SK-N-SH (cell line): ENCODE measurements around the genes RFC2 and CCL24.

DNA sequence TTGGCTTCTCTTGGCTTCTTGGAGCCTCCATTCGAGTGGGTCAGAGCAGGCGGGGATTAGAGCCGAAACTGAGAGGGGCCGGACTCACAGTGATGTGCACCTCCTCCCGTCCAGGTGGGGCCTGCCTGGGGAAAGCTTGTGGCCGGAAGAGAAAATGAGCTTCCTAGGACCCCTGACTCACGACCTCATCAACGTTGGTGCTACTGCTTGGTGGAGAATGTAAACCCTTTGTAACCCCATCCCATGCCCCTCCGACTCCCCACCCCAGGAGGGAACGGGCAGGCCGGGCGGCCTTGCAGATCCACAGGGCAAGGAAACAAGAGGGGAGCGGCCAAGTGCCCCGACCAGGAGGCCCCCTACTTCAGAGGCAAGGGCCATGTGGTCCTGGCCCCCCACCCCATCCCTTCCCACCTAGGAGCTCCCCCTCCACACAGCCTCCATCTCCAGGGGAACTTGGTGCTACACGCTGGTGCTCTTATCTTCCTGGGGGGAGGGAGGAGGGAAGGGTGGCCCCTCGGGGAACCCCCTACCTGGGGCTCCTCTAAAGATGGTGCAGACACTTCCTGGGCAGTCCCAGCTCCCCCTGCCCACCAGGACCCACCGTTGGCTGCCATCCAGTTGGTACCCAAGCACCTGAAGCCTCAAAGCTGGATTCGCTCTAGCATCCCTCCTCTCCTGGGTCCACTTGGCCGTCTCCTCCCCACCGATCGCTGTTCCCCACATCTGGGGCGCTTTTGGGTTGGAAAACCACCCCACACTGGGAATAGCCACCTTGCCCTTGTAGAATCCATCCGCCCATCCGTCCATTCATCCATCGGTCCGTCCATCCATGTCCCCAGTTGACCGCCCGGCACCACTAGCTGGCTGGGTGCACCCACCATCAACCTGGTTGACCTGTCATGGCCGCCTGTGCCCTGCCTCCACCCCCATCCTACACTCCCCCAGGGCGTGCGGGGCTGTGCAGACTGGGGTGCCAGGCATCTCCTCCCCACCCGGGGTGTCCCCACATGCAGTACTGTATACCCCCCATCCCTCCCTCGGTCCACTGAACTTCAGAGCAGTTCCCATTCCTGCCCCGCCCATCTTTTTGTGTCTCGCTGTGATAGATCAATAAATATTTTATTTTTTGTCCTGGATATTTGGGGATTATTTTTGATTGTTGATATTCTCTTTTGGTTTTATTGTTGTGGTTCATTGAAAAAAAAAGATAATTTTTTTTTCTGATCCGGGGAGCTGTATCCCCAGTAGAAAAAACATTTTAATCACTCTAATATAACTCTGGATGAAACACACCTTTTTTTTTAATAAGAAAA, 14.6 kb upstream of the LIMK1 start:
- RRBS: 92% methylated on average over 3 of the region's 36 CpGs
CAGE:
- cytosol, long polyA plus RNA: no peak
- long polyA plus RNA: no peak
- nucleus, long polyA plus RNA: no peak

GRCh38 chr7:74134104-74134361, 40.1 kb upstream of the EIF4H start:
- RRBS: no CpG with 5 or more reads among the region's 5 CpGs
CAGE:
- cytosol, long polyA plus RNA: no peak
- long polyA plus RNA: no peak
- nucleus, long polyA plus RNA: no peak

DNA sequence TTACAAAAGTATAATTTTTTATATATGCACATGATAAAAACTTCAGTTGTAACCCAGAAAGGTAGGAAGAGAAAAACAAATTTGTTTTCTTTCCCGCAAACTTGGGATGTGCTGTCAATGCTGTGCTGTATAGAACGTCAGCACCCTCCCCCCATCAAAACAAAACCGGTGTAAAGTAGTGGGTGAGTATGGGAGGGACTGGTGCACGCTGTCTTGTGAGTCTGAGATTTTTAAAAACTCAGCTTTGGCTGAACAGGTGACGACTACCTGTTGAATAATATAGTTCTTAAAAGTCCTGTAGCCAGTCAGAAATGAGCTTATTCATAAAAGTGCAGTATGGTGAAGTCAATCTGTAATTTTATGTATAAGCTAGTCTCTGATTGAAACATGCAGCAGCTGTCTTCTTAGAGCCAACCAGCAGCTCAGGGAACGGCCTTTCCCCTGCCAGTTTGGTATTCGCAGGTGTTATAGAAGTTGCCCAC, 16.8 kb downstream of the EIF4H start:
- RRBS: no CpG with 5 or more reads among the region's 7 CpGs
CAGE:
- cytosol, long polyA plus RNA: no peak
- long polyA plus RNA: no peak
- nucleus, long polyA plus RNA: no peak

DNA sequence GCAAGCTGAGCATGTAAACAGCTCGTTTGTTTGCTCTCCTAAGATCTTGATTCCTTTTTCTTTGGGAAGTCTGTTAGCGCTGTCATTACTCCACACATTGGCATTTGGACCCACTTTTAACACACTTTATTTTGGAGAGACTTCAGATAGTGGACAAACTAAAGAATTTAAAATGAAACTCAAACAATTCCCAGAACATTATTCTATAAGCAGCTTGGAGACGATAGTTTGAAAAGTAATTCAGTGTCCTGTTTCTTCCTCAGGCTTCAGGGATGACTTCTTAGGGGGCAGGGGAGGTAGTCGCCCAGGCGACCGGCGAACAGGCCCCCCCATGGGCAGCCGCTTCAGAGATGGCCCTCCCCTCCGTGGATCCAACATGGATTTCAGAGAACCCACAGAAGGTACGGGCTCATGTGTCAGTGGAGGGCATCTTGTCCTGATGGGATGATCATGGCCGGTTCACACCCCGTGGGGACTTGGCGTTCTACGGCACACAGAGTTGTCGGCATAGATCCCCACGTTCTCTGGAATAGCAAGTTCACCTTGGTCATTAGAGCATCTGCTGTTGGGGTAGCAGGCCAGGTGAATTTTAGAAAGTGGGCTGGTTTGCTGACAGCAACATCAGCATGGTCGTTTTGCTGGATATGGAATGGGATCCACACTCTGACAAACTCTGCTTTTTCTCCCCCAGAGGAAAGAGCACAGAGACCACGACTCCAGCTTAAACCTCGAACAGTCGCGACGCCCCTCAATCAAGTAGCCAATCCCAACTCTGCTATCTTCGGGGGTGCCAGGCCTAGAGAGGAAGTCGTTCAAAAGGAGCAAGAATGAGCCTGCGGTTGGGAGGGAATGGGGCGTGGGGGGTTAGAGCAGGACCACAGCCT, 15.1 kb upstream of the LAT2 start:
- RRBS: no CpG with 5 or more reads among the region's 26 CpGs
CAGE:
- cytosol, long polyA plus RNA: no peak
- long polyA plus RNA: no peak
- nucleus, long polyA plus RNA: no peak

GRCh38 chr7:74224246-74225026, 14.6 kb downstream of the LAT2 start:
- RRBS: 91% methylated on average over 5 of the region's 25 CpGs
CAGE:
- cytosol, long polyA plus RNA: no peak
- long polyA plus RNA: no peak
- nucleus, long polyA plus RNA: no peak

DNA sequence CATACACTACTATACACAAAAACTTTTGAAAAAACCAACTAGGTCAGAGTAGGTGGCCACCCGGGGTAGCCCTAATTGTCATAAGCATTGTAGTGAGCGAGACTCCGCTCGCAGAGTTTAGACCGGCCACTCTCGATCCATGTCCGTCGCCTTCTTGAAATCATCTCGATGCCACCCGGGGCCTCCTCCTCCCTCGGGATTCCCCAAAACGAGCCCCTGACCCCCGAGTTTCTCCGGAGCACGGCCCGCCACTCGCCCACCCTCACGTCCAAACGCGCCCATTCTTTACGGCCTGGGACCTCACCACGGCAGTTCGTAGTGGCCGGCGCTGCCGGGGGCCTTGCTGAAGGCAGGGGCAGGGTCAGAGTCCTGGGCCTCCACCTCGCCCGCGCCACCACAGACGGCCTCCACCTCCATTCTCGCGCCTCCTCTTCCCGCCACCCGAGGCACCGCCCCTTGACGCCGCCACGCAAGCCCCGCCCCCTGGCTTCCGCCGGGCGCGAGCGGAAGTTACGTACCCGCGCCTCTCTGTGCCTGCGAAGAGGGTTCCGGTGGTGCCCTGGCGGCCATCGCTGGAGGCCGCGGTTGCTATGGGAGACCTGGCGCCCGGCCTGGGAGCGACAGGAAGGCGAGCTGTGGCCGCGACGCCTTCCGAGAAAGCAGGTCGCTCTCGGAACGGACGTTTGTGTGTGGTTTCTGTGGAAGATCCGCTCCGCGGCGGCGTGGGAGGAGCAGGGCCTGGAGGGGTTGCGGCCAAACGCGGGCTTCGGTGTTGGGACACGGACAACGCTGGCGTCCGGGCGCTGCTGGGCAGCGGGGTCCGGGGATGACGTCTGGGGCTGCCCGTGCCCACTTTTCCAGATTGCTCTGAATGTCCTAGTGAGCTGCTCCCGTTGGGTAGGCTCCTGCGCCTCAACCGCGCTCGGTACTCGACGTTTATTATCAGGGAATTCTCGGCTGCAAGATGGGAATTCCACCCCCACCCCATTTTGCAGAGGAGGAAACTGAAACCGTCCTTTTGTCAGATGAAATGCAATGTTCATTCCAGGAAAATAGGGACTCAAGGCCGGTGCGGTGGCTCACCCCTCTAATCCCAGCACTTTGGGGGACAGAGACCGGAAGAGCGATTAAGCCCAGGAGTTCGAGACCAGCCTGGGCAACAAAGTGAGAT, at the start of gene RFC2:
RFC2 (minus strand) TSS at position 433 of the 1,171 bp plus-strand sequence.
- RRBS: 3% methylated on average over 34 of the region's 97 CpGs
CAGE:
- cytosol, long polyA plus RNA: start-site peak on the minus strand centred at position 424 of the sequence, 31 bp wide, 236 and 356 reads in 2 replicates
- long polyA plus RNA: start-site peak on the minus strand centred at position 419 of the sequence, 35 bp wide, 257 and 316 reads in 2 replicates
- nucleus, long polyA plus RNA: no peak

- RRBS: 96% methylated on average over 6 of the region's 60 CpGs
CAGE:
- cytosol, long polyA plus RNA: no peak
- long polyA plus RNA: no peak
- nucleus, long polyA plus RNA: no peak
Observed at GRCh38 chr7:74375909-74376934, 77.5 kb upstream of the GTF2IRD1 start.

- RRBS: 100% methylated on average over 1 of the region's 41 CpGs
CAGE:
- cytosol, long polyA plus RNA: no peak
- long polyA plus RNA: no peak
- nucleus, long polyA plus RNA: no peak
Observed at GRCh38 chr7:74403727-74404863, 49.6 kb upstream of the GTF2IRD1 start.

GRCh38 chr7:74473166-74473538, 19.4 kb downstream of the GTF2IRD1 start:
- RRBS: no CpG with 5 or more reads among the region's 5 CpGs
CAGE:
- cytosol, long polyA plus RNA: no peak
- long polyA plus RNA: no peak
- nucleus, long polyA plus RNA: no peak

- RRBS: no CpG with 5 or more reads among the region's 4 CpGs
CAGE:
- cytosol, long polyA plus RNA: no peak
- long polyA plus RNA: no peak
- nucleus, long polyA plus RNA: no peak
Observed at GRCh38 chr7:74492696-74492895, 38.9 kb downstream of the GTF2IRD1 start.

DNA sequence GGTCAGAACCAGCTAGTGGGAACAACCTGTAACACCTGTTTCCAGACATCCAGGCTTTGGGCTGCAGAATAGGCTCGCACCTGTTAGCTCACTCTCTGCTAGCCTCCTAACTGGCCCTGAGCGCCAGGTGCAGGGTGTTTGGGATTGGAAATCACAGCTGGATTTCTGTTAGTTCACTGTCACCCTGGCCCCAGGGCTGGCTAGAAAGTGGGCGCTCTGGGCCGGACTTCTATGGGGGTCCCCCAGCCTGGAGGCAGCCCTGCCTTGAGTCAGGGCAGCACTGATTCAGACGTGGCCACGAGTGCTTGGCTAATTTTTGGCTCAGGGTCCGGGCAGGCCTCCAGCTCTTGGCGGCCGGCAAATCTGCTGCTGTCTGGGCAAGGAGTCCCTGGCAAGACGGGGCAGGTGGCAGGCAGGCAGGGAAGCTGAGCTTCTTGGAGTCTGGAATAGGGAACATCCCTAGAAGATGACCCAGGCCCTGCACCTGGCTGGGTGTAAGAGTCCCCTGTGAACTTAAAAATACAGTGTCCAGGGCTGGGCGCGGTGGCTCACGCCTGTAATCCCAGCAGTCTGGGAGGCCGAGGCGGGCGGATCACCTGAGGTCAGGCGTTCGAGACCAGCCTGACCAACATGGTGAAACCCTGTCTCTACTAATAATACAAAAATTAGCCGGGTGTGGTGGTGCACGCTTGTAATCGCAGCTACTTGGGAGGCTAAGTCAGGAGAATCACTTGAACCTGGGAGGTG, 48.8 kb downstream of the GTF2IRD1 start:
- RRBS: 74% methylated on average over 3 of the region's 21 CpGs
CAGE:
- cytosol, long polyA plus RNA: no peak
- long polyA plus RNA: no peak
- nucleus, long polyA plus RNA: no peak

- RRBS: 99% methylated on average over 5 of the region's 22 CpGs
CAGE:
- cytosol, long polyA plus RNA: no peak
- long polyA plus RNA: no peak
- nucleus, long polyA plus RNA: no peak
Observed at GRCh38 chr7:74513926-74514806, 60.5 kb downstream of the GTF2IRD1 start.

GRCh38 chr7:74655480-74655649, 2.2 kb upstream of the GTF2I start:
- RRBS: no CpG with 5 or more reads among the region's 4 CpGs
CAGE:
- cytosol, long polyA plus RNA: no peak
- long polyA plus RNA: no peak
- nucleus, long polyA plus RNA: no peak

GRCh38 chr7:74672414-74672884, 14.9 kb downstream of the GTF2I start:
- RRBS: no CpG with 5 or more reads among the region's 5 CpGs
CAGE:
- cytosol, long polyA plus RNA: no peak
- long polyA plus RNA: no peak
- nucleus, long polyA plus RNA: no peak

DNA sequence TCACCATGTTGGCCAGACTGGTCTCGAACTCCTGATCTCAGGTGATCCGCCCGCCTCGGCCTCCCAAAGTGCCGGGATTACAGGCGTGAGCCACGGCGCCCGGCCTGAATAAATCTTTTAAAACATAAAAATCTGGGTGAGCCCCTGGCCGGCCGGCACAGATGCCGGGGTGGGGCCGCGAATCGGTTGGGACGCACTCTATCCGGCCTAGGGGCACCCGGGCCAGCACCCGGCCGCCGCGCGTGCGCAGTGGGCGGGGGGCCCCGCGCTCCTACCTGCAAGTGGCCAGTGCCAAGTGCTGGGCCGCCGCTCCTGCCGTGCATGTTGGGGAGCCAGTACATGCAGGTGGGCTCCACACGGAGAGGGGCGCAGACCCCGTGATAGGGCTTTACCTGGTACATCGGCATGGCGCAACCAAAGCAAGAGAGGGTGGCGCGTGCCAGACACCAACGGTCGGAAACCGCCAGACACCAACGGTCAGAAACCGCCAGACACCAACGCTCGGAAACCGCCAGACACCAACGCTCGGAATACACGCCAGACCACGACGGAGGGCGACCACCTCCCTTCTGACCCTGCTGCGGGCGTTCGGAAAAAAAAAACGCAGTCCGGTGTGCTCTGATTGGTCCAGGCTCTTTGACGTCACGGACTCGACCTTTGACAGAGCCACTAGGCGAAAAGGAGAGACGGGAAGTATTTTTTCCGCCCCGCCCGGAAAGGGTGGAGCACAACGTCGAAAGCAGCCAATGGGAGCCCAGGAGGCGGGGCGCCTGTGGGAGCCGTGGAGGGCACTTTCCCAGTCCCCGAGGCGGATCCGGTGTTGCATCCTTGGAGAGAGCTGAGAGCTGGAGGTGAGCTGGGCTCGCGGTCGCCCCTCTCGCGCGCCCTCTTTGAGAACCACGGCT, 24.6 kb downstream of the SPDYE12 start:
- RRBS: no CpG with 5 or more reads among the region's 79 CpGs
CAGE:
- cytosol, long polyA plus RNA: no peak
- long polyA plus RNA: no peak
- nucleus, long polyA plus RNA: start-site peak on the plus strand centred at position 794 of the sequence, 96 bp wide, 37 and 103 reads in 2 replicates

DNA sequence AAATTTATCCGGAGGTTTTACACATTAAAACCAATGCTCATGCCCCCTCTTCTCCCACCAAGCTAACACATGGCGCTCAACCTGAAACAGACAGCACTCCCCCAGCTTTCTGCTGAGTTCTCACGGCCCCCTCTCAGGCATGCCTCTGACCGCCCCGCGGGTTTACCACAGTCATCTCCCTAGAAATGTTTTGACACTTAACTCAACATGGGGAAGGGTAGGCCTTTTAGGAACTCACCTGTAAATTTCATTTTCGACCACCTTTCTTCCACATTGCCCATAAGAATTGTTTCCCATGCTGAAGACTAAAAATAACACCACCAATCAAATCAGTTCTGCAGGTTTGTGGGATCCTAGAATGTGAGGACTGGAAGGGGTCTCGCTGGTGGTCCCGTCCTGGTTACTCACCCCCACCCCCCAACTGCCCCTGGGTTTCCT, 9.2 kb downstream of the RCC1L start:
- RRBS: no CpG with 5 or more reads among the region's 9 CpGs
CAGE:
- cytosol, long polyA plus RNA: no peak
- long polyA plus RNA: no peak
- nucleus, long polyA plus RNA: no peak

- RRBS: no CpG with 5 or more reads among the region's 33 CpGs
CAGE:
- cytosol, long polyA plus RNA: no peak
- long polyA plus RNA: no peak
- nucleus, long polyA plus RNA: no peak
Observed at GRCh38 chr7:75395158-75395543, 278 bp upstream of the TRIM73 start.

- RRBS: no CpG with 5 or more reads among the region's 27 CpGs
CAGE:
- cytosol, long polyA plus RNA: no peak
- long polyA plus RNA: no peak
- nucleus, long polyA plus RNA: no peak
Observed at GRCh38 chr7:75417736-75418753, 22.6 kb downstream of the TRIM73 start.

DNA sequence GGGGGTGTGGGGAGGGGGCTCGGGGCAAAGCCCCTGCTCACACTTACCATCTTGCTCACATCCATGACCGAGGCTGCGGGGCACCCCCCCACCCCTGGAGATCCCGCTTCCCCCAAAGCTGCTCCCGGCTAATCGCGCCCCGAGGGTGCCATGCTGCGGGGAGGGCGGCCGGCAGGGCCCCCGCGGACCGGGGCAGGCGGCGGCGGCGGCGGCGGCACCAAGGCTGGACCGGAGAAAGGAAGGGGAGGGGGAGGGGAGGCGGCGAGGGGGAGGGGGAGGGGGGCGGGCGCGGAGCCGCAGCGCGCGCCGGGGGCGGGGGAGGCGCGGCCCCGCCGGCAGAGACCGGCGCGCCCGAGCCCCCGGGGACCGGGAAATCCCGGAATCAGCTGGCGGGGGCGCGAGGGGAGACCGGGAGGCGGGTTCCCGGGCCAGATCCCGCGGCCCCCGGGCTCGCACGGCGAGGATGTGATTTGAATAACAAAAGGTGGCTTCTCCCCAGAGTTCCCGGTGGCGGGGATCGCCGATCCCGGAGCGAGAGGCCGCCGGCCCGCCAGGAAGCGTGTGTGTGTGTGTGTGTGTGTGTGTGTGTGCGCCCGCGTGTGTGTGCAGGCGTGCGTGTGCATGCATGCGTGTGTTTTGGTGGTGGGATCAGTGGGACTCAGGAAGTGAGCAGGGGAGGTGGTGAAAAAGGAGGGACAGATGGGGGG, 99.6 kb downstream of the HIP1 start:
- RRBS: 1% methylated on average over 30 of the region's 71 CpGs
CAGE:
- cytosol, long polyA plus RNA: no peak
- long polyA plus RNA: no peak
- nucleus, long polyA plus RNA: no peak

- RRBS: no CpG with 5 or more reads among the region's 7 CpGs
CAGE:
- cytosol, long polyA plus RNA: no peak
- long polyA plus RNA: no peak
- nucleus, long polyA plus RNA: no peak
Observed at GRCh38 chr7:75813675-75813935, at the start of gene CCL24. Gene CCL24, minus strand, starts transcription at chr7:75813806.